ENCODE results near the genes HOGA1 and C10orf62.

GRCh38 chr10:96140357-96140893 is 10.3 kb downstream of the ZNF518A start:
- PRO-cap, result no peak
- RAMPAGE, long total RNA, 3 experiments, result no peak in any of the 3 experiments

- PRO-cap, result no peak
- RAMPAGE, long total RNA, 3 experiments, result no peak in any of the 3 experiments
These were observed 2.1 kb downstream of the BLNK start for GRCh38 chr10:96269259-96269767.

DNA sequence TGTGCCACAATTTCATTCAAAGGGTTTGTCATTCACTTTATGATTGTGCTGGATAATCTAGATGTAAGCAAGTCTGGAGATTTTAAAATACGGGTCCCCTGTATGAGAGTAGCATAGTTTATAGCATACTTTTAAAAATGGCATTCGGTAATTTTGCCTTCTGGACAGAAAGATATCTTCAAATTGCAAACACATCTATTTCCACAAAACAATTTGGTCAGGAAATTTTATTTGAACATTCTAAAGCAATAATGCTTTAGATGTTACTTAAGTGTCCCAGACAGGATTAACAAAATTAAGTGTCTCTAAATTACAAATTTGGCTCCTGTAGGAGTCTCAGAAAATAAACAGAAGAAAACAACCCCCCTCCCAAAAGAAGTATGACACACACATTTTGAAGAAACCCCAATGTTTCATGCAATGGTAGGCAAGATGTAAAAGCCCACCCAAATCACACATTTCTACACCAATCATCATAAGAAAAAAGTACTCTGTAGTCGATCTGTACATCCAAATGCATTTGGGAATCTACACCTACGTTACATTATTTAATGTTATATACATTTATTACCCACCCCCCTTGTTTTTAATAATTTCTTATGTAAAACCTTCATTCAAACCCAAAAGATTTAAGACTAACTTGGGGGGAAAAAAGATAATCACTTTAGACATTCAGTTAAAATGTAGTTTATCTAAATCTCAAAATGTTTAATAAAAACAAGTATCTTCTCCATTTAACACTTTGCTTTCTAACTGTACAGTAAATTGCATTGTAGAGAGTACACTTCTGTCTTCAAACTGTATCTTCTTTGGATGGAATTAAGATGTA is 7.3 kb upstream of the TLL2 start:
- PRO-cap, result no peak
- RAMPAGE, long total RNA, 3 experiments, result no peak in any of the 3 experiments

DNA sequence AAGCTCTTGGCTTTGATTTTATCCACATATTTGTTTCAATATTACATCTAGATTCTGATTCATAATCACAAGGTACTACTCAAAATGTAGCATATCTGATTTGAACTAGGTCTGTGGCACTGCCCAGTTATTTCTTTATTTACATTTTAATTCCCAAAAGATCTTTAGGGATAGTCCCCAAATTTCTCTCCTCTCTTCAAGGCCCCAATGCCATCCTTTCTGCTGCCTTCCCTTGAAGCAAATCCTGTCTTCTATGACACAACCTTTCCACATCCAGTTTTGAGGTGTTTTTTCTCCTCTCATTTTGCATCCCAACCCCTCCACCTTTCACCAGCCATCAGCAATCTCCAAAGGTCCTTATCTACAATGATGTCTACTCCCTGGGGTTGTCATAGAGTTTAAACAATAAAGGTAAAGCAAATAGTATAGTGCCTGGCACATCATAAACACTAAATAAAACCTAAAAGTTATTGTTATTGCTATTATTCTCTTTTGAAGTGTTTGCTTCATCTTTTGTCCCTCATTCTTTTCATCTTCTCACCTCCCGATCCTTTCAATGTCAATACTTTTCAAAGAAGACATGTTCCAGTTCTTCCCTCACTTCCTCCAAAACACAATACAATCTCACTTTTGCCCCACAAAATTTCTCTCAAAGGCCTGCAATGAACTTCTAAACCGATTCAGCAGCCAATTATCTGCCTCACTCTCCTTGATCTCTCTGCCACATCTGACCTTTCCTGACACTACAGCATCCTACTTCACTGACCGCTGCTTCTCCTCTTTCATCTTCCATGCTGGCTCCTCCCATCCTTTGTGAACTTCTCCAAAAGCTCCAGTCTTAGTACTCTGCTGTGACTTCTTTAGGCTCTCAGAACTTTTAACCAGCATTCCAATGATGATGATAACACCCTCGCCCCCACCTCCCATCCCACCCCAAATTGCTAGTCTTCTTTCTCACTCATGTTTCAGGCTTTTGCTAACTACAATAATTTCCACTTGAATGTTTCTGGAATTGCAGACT is 32.8 kb downstream of the TM9SF3 start:
- PRO-cap, result no peak
- RAMPAGE, long total RNA, 3 experiments, result start-site peak on the minus strand in 1 of 3 experiments, centred at position 557 of the sequence, 13 reads per replicate

GRCh38 chr10:96576406-96576835 is 10.4 kb downstream of the TM9SF3 start:
- PRO-cap, result no peak
- RAMPAGE, long total RNA, 3 experiments, result no peak in any of the 3 experiments

GRCh38 chr10:96577924-96578326 is 8.9 kb downstream of the TM9SF3 start:
- PRO-cap, result no peak
- RAMPAGE, long total RNA, 3 experiments, result no peak in any of the 3 experiments

DNA sequence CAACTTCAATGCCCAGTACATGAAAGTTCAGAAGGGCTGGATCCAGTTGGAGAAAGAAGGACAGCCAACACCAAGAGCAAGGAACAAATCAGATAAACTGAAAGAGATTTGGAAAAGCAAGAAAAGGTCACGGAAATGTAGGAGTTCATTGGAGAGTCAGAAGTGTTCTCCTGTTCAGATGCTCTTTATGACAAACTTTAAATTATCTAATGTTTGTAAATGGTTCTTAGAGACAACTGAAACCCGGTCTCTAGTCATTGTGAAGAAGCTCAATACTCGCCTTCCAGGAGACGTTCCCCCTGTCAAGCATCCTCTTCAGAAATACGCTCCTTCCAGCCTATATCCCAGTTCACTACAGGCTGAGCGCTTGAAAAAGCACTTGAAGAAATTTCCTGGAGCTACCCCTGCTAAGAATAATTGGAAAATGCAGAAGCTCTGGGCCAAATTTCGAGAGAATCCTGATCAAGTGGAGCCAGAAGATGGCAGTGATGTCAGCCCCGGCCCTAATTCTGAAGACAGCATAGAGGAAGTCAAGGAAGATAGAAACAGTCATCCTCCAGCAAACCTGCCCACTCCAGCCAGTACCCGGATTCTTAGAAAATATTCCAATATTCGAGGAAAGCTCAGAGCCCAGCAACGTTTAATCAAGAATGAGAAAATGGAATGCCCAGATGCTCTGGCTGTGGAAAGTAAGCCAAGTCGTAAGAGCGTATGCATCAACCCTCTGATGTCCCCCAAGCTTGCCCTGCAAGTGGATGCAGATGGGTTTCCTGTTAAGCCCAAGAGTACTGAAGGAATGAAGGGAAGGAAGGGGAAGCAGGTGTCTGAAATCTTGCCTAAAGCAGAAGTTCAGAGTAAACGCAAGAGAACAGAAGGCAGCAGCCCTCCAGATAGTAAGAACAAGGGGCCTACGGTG is 152.0 kb downstream of the LCOR start:
- PRO-cap, result no peak
- RAMPAGE, long total RNA, 3 experiments, result no peak in any of the 3 experiments

DNA sequence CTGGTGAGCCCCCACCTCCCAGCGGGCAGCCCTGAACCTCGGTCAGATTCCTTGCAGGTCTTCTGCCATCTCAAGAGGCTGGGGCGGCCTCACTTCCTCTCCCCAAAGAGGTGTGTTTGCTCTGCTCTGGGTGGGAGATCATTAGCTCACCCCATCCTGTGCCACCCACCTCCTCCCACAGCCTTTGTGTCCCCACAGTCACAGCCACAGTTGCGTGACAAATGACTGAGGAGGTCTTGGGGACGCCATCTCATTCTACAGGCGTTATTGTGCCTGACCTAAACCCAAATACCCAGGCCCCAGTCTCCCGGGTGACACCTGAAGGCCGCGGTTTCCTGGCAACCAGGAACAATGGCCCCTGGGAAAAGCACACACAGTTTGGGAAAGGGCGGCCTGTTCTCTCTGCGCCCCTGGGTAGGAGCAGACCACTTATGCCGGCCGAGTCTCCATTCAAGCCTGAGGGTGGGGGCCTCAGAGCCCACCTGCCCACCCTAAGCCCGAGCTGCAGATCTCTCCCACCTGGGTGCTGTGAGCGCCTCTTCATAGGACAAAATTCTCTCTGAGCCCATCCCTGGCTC is 51.6 kb downstream of the SLIT1 start:
- PRO-cap, result no peak
- RAMPAGE, long total RNA, 3 experiments, result no peak in any of the 3 experiments

DNA sequence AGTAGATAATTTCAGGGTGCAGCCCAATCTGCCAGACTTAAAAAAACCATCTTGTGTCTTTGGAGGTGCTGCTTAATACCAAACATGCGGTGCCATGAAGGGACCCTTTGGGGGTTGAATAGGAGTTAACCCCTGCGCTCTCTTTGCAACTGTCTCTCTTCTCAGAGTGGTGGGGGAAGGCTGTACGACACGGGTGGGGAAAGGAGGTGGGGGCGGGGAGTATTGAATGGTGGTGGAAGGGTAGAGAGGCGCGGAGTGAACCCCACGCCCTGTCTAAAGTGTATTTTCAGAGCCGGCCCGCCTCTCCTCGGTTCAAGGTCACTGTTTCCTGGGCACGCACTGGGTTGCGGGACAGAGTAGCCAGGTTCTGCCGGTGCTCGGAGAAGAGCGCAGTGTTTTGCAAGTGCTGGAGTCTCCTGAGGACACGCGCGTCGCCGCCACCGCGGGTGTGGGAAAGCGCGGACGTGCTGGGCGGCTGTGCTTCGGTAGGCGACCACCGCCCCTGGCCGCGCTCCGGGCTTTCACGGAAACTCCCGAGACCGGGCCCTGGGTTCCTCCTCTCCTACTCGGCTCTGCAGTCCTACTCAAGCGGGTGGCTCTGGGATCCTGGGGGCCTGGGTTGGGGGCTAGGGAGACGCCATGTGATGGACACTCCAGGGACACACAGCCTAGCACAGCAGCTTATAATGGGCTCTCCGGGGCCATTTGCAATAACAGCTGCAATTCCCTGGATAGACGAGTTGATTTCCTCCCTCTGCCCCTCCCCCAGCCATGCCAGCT is 1.9 kb downstream of the FRAT1 start:
- PRO-cap, result no peak
- RAMPAGE, long total RNA, 3 experiments, result no peak in any of the 3 experiments

- PRO-cap, result bidirectional peak, plus-strand start at chr10:97333878, minus-strand start at chr10:97333816
- RAMPAGE, long total RNA, 3 experiments, result no peak in any of the 3 experiments
These were observed 1.2 kb downstream of the FRAT2 start for GRCh38 chr10:97332902-97334099.

- PRO-cap, result no peak
- RAMPAGE, long total RNA, 3 experiments, result no peak in any of the 3 experiments
These were observed 32.3 kb downstream of the RRP12 start for GRCh38 chr10:97368797-97369273.

DNA sequence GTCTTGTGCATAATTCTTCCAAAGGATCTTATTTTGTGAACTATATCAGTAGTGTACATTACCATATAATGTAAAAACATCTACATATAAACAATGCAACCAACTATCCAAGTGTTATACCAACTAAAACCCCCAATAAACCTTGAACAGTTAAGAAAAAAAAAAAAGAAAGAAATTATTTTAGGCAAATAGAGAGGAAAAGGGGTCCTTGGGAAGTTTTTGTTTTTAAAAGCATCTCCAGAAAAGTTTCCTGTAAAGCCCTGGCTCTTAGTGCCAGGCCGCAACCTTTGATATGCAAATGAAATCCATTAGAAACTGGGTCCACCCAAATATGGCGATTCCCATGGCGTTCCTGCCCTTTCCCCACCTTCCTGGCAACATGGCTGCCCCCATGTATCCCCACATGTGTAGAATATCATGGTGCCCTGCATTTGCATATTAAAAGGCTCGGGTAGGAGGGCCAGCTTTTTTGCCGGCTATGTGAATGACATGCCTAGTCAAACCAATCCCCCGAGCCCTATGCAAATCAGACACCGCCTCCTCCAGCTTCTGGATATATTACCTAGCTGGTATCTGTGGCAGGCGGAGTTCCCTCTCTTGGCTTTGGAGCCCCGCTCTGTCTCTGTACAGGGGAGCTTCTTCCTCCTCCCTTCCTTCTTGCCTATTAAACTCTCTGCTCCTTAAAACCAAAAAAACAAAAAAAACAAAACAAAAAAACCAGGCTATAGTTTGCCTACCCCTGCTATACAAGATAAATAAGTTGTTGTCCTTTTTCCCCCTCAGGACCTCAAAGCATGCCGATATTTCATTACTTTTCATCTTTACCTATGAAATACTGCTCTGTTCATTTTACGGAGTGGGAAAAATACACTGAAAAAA is 18.3 kb downstream of the MMS19 start:
- PRO-cap, result no peak
- RAMPAGE, long total RNA, 3 experiments, result no peak in any of the 3 experiments

- PRO-cap, result bidirectional peak, plus-strand start at chr10:97584361, minus-strand start at chr10:97584136
- RAMPAGE, long total RNA, 3 experiments, result start-site peak on the plus strand in 1 of 3 experiments, at chr10:97584374-97584394 at its widest, 22 reads per replicate
These were observed at the start of gene HOGA1 for GRCh38 chr10:97583781-97584826. Gene HOGA1, plus strand, starts transcription at chr10:97584389.

DNA sequence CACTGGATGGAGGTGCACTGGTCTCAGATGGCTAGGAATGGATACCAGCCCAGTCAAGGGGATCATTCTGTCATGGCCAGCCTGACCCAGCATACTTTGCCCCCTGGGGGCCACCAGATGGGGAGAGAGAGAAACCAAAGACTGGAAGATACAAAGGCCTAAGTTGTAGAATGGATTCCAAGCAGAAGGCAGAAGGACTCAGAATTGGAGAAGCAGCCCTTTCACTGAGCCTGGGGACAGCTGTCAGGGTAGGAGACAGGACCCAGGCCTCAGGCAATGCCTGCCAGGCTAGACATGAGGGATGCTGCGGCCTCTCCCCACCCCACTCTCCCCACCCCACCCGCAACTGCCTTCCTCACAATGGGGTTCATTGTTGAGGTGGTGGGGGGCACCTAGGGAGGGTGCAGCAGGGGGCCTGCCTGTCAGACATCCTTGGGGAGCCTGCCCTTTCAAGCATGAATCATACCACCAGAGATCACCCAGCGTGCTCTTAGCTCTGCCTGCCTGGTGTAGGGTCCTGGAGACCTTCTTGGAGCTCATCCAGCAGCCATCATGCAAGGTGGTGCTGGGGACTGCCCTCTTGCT is at the start of gene C10orf62:
TSS of gene C10orf62 (plus strand) at position 425 of the 585 bp plus-strand sequence.
- PRO-cap, result no peak
- RAMPAGE, long total RNA, 3 experiments, result no peak in any of the 3 experiments

DNA sequence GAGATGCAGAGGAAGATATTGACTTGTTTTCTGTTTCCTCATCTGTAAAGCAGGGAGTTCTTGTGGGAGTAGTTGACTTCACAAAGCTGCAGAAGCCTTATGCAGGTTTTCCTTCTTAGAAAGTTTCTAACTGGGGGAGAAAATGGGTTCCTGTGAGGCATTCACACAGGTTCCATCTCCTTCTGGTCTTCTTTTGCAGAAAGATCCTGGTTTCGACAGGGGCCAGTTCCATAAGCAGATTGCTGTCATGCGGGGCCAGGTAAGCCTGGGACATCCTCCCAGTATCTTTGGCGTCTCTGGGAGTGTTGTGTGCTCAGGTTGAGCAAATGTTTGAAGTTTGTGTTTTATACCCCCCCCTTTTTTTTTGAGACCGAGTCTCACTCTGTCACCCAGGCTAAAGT is 20.2 kb downstream of the AVPI1 start:
- PRO-cap, result no peak
- RAMPAGE, long total RNA, 3 experiments, result no peak in any of the 3 experiments

GRCh38 chr10:97673440-97674485 is 13.3 kb downstream of the AVPI1 start:
- PRO-cap, result no peak
- RAMPAGE, long total RNA, 3 experiments, result no peak in any of the 3 experiments

DNA sequence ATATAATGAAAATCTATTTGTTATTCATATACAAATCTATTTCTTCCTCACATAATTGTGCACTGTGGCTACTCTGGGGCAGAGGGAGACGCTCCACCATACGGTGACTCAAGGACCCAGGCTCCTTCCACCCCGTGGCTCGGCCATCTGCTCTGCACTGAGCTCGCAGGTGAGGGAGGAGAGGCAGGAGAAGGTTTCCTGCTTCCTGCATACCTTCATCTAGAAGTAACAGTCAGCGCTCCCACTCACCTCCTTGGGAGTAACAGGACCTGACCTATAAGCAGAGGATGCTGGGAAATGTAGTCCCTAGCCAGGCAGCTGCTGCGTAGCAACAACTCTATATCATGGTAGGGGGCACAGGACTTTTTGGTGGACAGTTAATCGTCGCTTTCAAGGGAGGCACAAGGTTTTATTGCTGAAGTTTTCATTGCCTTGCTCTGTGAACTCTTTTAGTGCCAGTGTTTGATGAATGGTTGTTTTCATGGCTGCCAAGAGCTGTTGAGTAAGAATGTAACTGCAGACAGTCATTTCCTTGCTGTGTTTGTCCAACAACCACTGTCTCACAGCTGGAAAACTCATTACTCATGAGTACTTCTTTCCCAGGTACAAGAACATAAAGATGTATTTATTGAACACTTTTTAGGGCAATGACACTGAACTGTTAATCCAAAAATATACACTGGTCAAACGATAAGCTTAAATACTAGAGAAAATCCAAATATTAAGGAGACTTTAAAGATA is 10.2 kb upstream of the ZFYVE27 start:
- PRO-cap, result no peak
- RAMPAGE, long total RNA, 3 experiments, result no peak in any of the 3 experiments

DNA sequence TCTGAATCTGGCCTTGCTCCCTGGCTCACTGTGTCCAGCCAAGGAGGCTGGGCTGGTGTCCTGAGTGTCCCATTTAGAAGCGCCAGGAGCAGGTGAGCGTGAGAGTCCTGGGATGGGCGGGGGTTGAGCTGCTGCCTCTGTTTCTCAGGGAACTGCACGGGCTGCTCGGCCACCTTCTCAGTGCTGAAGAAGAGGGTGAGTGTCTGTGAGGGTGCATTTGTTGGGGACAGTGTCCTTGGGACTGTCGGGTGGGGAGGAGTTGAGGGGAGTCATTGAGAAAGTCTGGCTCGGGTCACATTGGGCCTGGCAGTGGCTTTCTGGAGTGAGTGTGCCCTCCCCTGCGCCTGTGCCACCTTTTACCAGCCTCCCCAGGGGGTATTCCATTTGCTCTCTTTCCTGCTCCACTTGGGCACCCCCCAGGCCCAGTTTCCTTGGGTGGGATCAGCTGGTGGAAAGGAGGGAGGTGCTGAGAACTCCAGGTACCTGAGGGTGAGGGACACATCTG is 14.6 kb downstream of the SFRP5 start:
- PRO-cap, result no peak
- RAMPAGE, long total RNA, 3 experiments, result no peak in any of the 3 experiments

DNA sequence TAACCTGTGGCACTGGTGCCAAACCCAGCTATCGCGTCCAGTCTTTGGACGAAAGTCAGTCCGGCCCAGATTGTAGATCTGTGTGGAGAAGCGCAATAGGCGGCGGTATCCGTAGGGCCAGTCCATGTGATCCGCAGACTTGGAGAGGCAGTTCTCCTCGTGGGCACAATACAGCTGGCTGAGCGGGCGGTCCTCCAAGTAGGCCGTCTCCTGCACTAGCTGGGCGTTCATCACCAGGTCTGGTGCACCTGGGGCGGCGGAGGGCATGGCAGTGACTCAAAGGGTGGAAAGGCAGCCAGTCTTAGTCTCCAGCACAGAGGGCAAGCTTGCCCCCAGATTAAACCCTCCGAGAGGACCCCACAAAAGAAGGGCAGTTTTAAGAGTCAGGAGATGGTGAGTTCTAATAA is 14.4 kb downstream of the LOXL4 start:
- PRO-cap, result no peak
- RAMPAGE, long total RNA, 3 experiments, result no peak in any of the 3 experiments

DNA sequence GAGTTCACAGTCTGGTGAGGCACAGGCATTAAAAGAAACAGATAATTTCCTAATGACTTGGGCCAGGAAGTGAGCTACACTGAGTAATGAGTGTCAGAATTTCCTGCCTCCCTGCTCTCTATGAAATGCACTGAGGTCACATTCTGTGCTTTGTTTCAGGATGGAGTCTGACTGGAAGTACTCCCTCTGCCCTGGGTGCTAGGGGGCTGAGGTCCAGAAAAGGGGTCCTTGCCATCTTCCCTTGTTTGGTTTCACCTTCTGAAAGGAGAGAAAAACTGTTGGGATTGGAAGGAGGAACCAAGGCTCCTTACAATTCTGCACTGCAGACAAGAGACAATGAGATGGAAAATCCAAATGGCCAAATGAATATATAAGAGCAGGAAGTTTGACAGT is 48.8 kb upstream of the LOXL4 start:
- PRO-cap, result unidirectional peak, plus-strand start at position 153 of the sequence
- RAMPAGE, long total RNA, 3 experiments, result no peak in any of the 3 experiments

Measured in subcutaneous adipose tissue (tissue), 3 donors.